Parotid gland (tissue), 1 donor: ENCODE results near the gene VWC2.

DNA sequence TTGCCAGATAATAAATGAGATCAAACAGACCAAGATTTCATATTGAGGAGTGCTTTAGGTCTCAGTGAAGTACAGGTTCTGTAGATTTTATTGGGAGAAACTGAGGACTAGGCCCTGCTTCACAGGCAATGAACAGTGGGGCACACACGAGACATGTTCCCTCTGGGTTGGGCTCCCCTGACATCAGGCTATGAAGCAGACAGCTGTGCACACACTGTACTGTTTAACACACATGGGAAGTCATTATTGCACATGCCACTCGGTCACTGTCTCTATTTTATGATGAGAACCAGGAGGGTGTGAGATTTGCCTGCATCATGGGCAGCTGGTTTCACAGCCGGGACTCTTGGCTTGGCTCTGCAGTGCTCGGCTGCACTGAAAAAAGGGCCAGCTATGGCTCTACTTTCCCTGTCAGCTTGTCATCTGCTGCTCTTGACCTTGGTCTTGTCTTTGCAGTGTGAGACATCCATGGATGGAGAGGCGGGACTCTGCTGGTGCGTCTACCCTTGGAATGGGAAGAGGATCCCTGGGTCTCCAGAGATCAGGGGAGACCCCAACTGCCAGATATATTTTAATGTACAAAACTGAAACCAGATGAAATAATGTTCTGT is 4.3 kb downstream of the IGFBP1 start:
- PRO-cap, result no peak

- PRO-cap, result no peak
These were observed 94.3 kb upstream of the IGFBP3 start for GRCh38 chr7:46015249-46015934.

GRCh38 chr7:46568955-46569743 is 648.1 kb upstream of the IGFBP3 start:
- PRO-cap, result no peak

GRCh38 chr7:46577127-46577425 is 656.0 kb upstream of the IGFBP3 start:
- PRO-cap, result no peak

DNA sequence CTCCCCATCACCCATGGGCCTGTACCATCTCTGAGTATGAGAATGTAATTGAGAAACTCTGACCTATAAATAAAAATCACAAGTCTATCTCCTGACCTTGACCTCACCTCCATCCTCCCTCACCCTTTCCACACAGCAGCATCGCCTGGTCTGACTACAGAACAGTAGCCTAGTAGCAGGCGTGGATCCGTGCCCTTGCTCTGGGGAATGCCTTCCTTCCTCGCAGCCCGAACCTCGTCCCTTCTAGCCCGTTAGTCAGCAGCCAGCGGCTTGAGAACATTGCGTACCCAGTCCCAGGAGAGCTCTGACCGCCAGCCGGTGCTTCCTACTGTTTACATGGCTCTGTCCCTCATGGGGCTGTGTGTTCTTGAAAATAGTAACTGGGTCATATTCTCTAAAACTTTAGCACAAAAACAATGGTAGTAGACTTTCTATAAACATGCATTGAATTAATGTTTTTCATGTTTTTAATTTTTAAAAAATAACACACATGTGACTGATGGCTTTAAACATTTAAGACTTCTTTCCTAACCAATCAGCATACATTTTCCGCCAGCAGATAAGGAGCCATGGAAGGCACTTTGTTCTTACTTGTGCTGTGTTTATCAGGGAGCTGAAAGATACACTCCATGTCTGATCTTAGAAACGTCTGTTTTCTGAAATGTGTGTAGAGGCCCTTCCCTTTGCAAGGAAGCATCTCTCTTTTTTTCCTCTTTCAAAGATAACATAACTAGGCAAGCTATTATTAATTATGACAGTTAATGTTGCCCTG is 682.8 kb upstream of the IGFBP3 start:
- PRO-cap, result unidirectional peak, minus-strand start at position 306 of the sequence

DNA sequence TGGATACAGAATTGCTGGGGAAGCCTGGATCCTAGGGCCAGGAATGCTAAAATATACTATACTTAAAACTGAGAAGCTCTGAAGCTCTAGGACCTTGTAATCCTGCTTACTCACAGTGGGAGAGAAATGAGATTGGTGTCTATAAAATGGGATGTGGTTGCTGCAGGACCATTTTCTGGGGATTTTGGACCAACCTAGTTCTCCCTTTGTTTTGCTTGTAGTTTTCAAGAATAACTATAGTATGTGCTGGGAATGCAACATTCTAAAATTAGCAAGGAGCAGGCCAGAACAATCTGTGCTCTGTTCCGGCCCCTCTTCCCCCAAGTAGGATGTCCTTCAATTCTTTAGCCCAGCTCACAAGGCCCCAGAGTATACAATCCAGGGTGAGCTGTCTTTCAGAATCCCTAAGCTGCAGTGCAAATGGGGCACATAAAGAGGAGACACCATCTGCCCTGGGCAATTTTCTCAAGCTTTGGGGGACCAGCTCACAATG is 809.2 kb downstream of the TNS3 start:
- PRO-cap, result no peak

DNA sequence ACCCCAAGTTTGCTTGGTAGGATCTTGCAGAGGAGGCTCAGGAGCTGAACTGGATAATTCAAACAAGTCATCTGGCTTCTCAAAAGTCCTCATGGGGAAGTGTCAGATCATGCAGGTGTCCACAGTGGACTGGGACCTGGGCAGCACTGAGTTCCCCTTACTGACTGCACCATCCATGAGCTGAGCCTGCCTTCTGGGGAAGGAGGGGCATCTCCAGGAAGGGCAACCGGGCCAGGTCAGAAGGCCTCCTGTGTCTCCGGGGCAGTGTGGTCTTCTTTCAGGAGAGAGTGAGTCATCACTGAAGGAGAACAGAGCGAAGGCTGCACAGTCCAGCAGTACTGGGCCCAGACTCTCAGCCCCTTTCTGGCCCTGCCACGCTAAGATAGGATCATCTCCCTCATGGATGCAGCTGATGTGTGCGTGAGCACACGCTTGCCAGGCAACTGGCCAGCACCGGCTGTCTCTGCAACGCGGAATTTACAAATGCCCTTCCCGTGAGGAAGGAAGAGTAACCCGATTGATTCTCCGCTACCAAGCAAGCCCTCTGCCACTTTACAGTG is 328.3 kb downstream of the TNS3 start:
- PRO-cap, result unidirectional peak, plus-strand start at position 298 of the sequence

GRCh38 chr7:47259765-47260221 is 322.1 kb downstream of the TNS3 start:
- PRO-cap, result no peak

GRCh38 chr7:47276206-47276699 is 305.7 kb downstream of the TNS3 start:
- PRO-cap, result no peak

- PRO-cap, result no peak
These were observed 175.9 kb downstream of the TNS3 start for GRCh38 chr7:47405510-47406843.

DNA sequence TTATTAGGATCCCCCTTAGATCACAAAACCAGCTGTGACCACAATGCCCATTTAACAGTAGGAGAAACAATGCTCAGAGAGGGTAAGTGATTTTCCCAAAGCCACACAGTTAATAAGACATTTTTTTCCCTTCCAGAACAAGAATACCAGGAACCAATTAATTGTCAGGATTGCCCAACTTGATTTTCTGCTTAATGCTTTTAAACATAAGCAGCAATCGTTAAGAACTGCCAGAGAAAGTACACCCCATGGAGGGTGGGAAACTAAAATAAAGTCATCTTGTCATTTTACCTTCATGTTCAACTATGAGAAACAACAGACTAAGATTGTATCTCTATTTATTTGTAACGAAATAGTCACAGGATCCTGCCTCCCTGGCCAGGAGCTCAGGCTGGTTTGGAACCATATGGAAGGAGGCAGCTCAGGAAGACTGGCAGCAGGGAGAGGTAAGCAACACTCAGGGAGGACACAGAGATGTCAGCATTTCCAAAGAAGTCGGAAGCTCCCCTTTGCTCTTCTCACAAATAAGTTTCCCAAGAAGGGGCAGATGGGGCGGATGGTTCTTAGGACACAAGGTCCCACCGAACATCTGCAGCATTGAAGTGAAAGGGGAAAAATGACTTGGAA is 129.6 kb downstream of the TNS3 start:
- PRO-cap, result no peak

DNA sequence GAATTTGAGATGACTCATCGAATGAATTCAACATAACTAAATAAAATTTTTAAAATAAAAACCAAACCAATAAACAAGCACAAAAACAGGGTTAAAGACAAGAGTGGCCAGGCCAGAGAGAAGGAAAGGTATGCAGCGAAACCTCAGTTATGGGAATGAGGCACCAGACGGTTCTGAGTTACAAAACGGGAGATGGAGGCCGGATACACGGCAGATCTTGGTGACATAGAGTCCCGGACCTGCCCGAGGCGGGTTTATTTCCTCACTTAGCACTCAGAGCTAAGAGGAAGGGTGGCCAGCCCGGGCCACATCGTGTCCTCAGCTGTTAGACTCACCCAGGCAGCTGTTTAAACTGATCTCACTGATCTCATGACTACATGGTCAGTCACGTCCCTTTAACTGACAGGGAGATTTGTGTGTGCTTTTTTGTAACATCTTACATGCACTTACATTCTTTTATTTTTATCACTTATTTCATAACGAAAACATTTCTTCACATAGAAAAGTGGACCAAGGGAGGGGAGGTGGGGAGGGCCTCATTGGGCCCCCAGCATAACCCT is 128.3 kb downstream of the TNS3 start:
- PRO-cap, result no peak

GRCh38 chr7:47460343-47460979 is 121.5 kb downstream of the TNS3 start:
- PRO-cap, result no peak

- PRO-cap, result no peak
These were observed 42.8 kb downstream of the TNS3 start for GRCh38 chr7:47538657-47540059.

DNA sequence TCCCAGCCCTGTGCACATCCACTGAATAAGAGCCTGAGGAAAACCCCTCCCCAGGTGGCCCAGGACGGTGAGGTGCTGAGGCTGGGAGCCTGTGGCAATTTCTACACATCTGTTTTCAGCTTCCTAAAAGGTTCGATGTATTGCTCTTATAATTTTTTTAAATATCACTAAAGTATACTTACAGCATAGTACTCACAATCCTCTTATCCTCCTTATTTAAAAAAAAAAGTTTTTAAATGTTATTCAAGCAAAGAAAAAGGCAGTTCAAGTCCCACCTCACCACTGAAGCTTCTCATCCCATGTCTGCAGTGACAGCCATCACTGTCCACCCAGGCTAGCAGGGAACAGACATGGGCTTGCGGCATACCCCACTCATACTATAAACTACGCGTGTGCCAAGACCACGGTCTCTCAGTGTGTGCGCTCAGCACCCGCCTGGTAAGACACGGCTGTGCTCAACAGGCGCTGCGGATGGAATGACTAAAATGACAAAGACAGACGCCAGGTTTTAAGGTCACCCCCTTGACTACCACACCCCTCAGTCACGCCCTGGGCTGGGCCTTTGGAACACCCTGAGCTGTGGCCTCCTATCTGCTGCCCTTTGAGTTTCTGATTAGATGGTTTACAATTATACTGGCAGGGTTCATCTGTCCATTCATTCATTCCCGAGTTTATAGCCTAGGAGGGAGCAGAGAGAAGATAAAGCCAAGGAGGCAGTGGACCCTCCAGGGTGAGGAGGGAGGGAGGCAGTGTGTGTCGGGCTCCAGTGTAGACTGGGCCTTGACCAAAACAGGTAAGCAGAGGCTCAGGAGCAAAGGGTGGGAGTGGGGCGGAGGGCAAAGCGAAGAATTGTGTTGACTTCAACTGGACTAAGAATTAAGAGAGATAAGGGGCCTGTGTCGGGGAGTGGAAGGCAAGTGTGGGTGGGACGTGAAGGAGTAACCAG is 35.2 kb downstream of the TNS3 start:
- PRO-cap, result no peak

GRCh38 chr7:47552518-47552769 is 29.5 kb downstream of the TNS3 start:
- PRO-cap, result no peak

- PRO-cap, result no peak
These were observed 22.5 kb downstream of the UPP1 start for GRCh38 chr7:48111482-48111962.

- PRO-cap, result no peak
These were observed 107.6 kb upstream of the VWC2 start for GRCh38 chr7:49665742-49666322.

- PRO-cap, result no peak
These were observed at the start of gene VWC2 for GRCh38 chr7:49773298-49774147. VWC2 (plus strand) TSS chr7:49773638.

DNA sequence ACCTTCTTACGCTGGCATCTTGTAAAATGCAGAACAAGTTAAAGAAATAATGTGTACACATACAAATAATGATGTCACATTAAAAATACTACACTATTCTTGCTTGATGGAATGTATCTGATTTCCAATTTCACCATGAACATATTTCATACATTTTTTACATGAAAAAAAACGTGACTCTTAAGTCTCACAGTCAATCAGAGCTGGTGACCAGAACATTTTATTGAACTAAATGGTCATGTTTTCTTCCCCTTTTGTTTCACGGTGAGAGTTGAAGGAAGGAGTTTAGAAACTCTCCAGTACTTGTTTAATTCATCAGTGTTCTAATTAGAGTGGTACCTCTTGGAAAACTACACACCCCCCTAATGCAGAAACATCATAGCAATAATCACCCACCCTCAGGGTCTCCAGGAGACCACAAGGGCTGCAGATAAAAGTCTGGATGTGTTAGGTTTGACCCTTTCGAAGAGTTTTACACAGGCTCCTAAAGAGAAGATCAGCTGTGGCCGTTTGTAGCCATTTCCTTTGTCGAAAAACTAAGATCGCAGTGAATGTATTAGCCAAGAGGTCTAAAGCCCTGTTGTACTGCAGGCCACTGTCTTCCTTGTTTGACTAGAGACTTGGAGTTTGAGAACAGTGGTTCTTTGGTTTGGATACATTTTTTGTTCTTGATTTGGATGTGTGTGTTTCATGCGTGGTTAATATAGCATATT is 1.8 kb downstream of the IKZF1 start:
- PRO-cap, result no peak